Right ventricle myocardium (tissue), 1 donor: ENCODE measurements around a stretch of chr13.

DNA sequence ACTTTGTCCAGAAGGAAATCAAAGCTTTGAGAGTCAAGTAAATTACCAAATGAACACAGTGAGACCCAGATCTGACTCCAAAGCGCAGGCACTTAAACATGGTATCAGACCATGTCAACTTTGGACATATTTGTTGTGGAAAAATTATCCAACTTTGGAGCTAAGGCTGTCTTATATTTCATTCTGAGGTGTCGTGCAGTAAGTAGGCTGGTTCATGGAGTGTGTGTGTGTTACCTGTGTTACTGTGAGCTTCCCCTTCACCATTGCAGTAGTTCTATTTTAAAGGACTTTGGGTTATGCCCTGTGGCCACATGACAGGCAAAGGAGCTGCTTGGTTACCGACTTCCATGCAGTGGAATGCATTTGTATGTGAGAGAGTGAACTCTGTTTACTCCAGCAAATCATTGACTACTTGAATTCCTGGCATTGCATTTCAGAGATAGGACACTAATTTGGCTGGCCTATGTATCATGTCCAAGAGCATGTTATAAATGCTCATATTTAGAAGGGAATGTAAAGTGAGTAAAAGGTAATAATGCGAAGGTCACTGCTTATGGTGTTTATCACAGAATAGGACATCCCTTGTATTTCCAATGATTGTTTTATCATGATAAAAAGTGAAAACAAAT is 156.3 kb downstream of the LMO7 start:
- PRO-cap, 2 experiments = peak in 2 of 2 experiments; most common minus-strand start position 371 of the sequence (in 2)

DNA sequence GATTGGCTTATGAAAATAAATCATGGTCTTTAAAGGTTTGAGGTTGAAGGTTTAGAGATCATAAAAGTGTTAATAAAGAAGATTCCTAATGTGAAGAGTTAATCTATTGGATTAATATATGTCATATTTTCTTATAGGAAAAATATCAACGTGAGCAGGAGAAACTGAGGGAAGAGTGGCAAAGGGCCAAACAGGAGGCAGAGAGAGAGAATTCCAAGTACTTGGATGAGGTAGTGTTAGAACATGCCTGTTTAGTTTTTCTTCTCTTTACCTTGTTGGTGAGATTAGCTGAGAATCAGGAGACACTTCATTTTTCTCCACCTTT is 204.8 kb downstream of the LMO7 start:
- PRO-cap, 2 experiments = no peak in any of the 2 experiments

- PRO-cap, 2 experiments = no peak in any of the 2 experiments
Measured at GRCh38 chr13:76798112-76798338, 88.2 kb downstream of the KCTD12 start.

- PRO-cap, 2 experiments = no peak in any of the 2 experiments
Measured at GRCh38 chr13:76883809-76884028, 2.5 kb downstream of the KCTD12 start.

GRCh38 chr13:76886615-76886776 is 291 bp upstream of the KCTD12 start:
- PRO-cap, 2 experiments = peak in 2 of 2 experiments; most common plus-strand start chr13:76886668 (in 2)

GRCh38 chr13:76917633-76918173 is 30.6 kb upstream of the ACOD1 start:
- PRO-cap, 2 experiments = no peak in any of the 2 experiments

DNA sequence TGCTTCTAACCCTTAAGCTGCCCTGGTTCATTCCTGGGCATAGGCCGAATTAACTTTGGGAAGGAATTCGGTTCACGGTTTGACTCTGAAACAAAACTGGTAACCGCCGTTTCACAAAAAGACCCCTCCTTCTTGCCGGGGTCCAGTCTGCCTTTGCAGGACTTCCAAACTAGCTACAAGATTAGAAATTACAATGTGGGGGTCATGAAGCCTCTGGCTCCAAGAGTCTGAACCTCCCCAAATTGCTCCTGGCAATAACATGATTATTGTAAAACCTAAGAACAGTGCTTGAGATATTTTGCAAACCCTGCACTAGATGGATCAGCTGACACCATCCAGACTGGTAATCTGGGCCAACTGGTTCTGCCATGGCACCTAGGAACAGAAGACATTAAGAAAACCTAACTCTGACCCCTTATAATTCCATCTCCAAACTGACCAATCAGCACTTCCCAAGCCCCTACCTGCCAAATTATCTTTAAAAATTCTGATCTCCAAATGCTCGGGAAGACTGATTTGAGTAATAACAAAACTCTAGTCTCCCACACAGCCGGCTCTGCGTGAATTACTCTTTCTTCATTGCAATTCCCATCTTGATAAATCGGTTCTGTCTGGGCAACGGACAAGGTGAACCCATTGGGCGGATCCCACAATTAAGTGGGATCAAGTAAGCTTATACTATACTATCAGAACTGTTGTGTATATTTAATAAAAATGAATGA is 13.6 kb downstream of the FBXL3 start:
- PRO-cap, 2 experiments = no peak in any of the 2 experiments

GRCh38 chr13:77020655-77021092 is 6.3 kb downstream of the FBXL3 start:
- PRO-cap, 2 experiments = no peak in any of the 2 experiments

- PRO-cap, 2 experiments = no peak in any of the 2 experiments
Measured at GRCh38 chr13:77067456-77067965, 40.6 kb upstream of the FBXL3 start.

DNA sequence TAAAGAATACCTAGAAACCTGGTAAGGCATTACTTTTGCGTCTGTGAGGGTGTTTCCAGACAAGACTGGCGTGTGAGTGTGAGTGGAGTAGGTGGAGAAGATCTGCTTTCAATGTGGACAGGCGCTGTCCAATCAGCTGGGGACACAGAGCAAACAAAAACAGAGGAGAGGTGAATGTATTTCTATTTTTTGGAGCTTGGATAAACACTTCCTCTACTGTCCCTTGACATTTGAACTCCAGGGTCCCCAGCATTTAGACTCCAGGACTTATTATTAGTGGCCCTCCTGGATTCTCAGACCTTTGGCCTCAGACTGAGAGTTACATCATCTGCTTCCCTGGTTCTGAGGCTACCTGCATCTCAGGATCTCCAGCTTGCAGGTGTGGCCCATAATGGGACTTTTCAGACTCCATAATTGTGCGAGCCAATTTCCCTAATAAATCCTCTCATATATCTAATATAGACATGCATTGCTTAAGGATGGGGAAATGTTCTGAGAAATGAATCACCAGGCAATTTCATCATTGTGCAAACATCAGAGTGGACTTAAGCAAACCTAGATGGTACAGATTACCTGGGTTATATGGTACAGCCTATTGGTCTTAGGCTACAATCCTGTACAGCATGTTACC is 116.3 kb upstream of the FBXL3 start:
- PRO-cap, 2 experiments = no peak in any of the 2 experiments

GRCh38 chr13:77163960-77164478 is 137.1 kb upstream of the FBXL3 start:
- PRO-cap, 2 experiments = no peak in any of the 2 experiments

- PRO-cap, 2 experiments = no peak in any of the 2 experiments
Measured at GRCh38 chr13:77316271-77317002, 10.5 kb downstream of the MYCBP2 start.

DNA sequence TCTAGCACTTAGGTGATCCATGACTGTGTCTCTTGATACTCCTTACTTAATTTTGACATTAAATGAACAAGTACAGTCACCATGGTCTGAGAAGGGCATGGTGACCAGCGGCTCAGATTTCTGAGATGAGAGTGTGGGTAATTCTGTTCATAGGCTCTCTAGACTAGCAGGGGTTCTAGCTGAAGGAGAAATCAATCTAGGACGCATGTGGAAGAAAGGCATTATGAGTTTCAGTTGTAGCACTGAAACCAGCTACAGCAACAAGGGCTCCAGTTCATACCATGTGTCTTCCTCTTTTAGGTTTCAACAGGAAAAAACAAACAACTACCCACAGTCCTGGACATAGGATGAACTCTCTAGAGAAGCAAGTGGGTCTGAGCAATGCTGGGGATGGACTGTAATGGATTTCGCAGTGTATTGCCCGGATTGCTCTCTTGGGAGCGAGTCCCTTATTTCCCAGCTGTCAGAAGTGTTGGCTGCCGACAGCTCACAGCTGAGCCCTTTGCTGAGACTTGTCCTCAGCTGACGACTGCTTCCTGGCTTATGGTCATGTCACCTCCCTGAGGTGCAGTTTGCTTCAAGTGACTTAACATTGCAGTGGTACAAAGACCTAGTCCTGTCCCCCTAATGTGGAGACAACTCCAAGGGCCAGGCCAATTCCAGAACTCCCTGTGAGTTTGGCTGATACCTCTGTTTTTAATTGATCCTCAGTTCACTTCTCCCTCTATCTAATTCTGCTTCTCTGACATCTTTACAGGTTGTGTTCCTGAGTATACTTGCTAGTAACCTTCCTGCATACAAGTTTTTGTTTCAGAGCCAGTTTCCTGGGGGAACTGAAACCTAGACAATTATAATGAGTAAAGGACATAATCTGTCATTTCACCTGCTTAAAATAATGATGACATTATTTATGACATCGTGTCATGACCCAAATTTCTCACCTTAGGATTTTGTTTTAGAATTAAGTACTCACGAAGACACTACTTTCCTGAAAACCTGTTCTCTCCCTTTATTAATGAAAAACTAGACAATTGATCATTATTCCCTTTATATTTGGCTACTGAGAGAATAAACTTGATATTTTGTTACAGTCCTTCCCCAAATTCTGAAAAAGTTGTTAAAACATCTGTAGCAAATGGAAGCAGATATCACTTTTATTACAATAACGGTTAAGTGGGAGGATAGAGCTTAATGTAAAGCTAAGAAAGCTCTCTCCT is 12.3 kb upstream of the MYCBP2 start:
- PRO-cap, 2 experiments = no peak in any of the 2 experiments

GRCh38 chr13:78102300-78102575 is 183.6 kb upstream of the EDNRB start:
- PRO-cap, 2 experiments = no peak in any of the 2 experiments

GRCh38 chr13:78596741-78597376 is 6.5 kb downstream of the POU4F1 start:
- PRO-cap, 2 experiments = no peak in any of the 2 experiments

GRCh38 chr13:78602732-78603294 is 539 bp downstream of the POU4F1 start:
- PRO-cap, 2 experiments = no peak in any of the 2 experiments

GRCh38 chr13:79320543-79321693 is 85.1 kb downstream of the RBM26 start:
- PRO-cap, 2 experiments = no peak in any of the 2 experiments

GRCh38 chr13:79378668-79378948 is 27.4 kb downstream of the RBM26 start:
- PRO-cap, 2 experiments = no peak in any of the 2 experiments

GRCh38 chr13:79406602-79407059 is 576 bp upstream of the RBM26 start:
- PRO-cap, 2 experiments = no peak in any of the 2 experiments

DNA sequence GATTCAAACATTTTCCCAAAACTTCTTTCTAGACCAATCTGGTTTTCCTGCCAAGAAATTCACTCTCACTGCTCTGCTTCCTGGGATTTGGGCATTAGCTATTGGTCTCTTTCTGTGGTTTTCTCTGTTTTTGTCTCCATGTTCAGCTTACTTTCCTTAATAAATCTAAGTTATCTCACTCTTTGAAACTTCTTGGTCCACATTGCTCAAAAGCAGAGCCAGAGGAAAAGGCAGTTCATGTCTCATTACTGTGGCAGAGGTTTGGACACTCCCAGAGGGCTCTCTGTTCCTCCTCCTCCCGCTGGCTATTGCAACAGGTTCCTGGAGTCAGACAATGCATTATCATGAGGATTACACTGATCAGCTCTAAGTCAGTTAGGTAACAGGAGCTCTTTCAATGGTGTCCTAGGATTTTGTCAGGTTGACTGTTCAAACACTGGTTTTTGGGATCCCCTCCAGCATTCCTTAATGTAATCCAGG is 298.8 kb downstream of the NDFIP2 start:
- PRO-cap, 2 experiments = no peak in any of the 2 experiments